GM12878 (cell line): Measurements from ENCODE around the genes DSG2 and GAREM1.

GRCh38 chr18:31207365-31207993 lies 44.8 kb upstream of the DSC1 start:
- RAMPAGE, long total RNA: no peak
- RRBS, 2 experiments: no CpG with 5 or more reads among the region's 7 CpGs
CAGE:
- cytosol, long polyA minus RNA: no peak
- cytosol, long polyA plus RNA: no peak
- long polyA plus RNA: no peak
- nucleolus, long total RNA: no peak
- nucleus, long polyA plus RNA: no peak
- nucleus, long total RNA: no peak

DNA sequence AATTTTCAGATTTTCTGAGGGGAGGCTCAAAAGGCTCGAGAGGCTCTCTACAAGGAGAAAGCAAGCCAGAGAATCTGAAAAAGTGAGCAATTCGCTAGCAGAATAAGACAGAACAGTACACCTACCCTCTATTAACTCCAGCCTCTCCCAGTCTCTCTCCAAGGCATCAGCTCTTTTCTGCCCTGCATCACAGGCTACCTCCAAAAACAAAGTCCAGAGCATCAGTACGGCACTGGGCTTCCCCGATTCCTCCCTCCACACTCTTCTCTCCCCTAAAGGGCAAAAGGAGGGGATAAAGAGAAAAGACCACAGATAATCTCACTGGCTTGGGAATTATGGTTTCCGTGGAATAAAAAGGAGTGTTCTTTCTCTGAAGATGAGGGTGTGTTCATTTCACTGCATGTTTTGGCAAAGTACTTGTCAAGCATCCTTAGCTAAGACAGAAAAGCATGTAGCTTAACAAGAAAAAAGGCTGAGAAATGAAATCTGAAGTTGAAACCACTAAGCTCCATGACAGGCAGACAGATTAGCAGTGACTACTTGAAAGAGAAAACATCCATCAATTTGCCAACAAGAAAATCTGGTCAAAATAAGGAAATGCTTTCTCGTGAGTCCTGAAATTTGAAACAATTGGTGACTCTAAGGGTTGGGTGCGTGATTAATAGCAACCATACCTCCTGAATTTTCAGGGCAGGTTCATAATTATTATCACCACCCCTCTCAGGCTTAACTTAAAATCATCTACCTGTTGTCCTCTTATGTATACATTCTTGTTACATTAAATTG lies 20.6 kb upstream of the DSG3 start:
- RAMPAGE, long total RNA: no peak
- RRBS, 2 experiments: no CpG with 5 or more reads among the region's 7 CpGs
CAGE:
- cytosol, long polyA minus RNA: no peak
- cytosol, long polyA plus RNA: no peak
- long polyA plus RNA: no peak
- nucleolus, long total RNA: no peak
- nucleus, long polyA plus RNA: no peak
- nucleus, long total RNA: no peak

- RAMPAGE, long total RNA: start-site peak on the plus strand at chr18:31498206-31498245, 480 and 677 reads in 2 replicates
- RRBS, 2 experiments: 2 to 5% methylated on average over 23 to 29 of the region's 94 CpGs
CAGE:
- cytosol, long polyA minus RNA: start-site peak on the plus strand at chr18:31498230-31498256, 112 reads
- cytosol, long polyA plus RNA: start-site peak on the plus strand at chr18:31498167-31498249, 252 and 417 reads in 2 replicates
- long polyA plus RNA: start-site peak on the plus strand at chr18:31498185-31498245, 88 and 251 reads in 2 replicates
- nucleolus, long total RNA: no peak
- nucleus, long polyA plus RNA: no peak
- nucleus, long total RNA: no peak
Observed at GRCh38 chr18:31497784-31498908, at the start of gene DSG2. Gene DSG2 (plus strand): TSS chr18:31498177.

GRCh38 chr18:31520596-31521336 lies 22.8 kb downstream of the DSG2 start:
- RAMPAGE, long total RNA: no peak
- RRBS, 2 experiments: no CpG with 5 or more reads among the region's 5 CpGs
CAGE:
- cytosol, long polyA minus RNA: start-site peak on the plus strand at chr18:31520860-31520869, 23 reads
- cytosol, long polyA plus RNA: no peak
- long polyA plus RNA: no peak
- nucleolus, long total RNA: no peak
- nucleus, long polyA plus RNA: no peak
- nucleus, long total RNA: no peak

- RAMPAGE, long total RNA: no peak
- RRBS, 2 experiments: no CpG with 5 or more reads among the region's 4 CpGs
CAGE:
- cytosol, long polyA minus RNA: no peak
- cytosol, long polyA plus RNA: no peak
- long polyA plus RNA: no peak
- nucleolus, long total RNA: no peak
- nucleus, long polyA plus RNA: no peak
- nucleus, long total RNA: no peak
Observed at GRCh38 chr18:32040767-32041454, 22.3 kb downstream of the RNF125 start.

- RAMPAGE, long total RNA: no peak
- RRBS, 2 experiments: no CpG with 5 or more reads among the region's 2 CpGs
CAGE:
- cytosol, long polyA minus RNA: no peak
- cytosol, long polyA plus RNA: no peak
- long polyA plus RNA: no peak
- nucleolus, long total RNA: no peak
- nucleus, long polyA plus RNA: no peak
- nucleus, long total RNA: no peak
Observed at GRCh38 chr18:32160545-32160991, 29.3 kb upstream of the MEP1B start.

- RAMPAGE, long total RNA: no peak
- RRBS, 2 experiments: no CpG with 5 or more reads among the region's 10 CpGs
CAGE:
- cytosol, long polyA minus RNA: no peak
- cytosol, long polyA plus RNA: no peak
- long polyA plus RNA: no peak
- nucleolus, long total RNA: no peak
- nucleus, long polyA plus RNA: no peak
- nucleus, long total RNA: no peak
Observed at GRCh38 chr18:32323931-32324663, 134.3 kb downstream of the MEP1B start.

DNA sequence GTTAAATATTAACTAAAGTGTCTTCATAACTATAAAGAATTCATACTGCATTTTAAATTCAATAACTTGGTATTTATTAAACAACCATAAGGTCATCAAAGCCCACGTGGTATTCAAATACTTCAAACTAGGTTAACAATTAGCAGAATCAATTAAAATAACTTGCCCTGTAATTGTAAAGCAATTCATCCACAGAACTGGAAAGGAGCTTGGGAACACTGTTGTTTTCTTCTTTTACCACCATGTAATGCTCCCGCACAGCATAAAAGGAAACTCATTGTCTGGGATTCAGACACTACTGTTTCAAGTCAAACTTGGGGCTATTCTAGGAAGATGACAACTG lies 10.4 kb downstream of the GAREM1 start:
- RAMPAGE, long total RNA: no peak
- RRBS, 2 experiments: no CpG with 5 or more reads among the region's 2 CpGs
CAGE:
- cytosol, long polyA minus RNA: no peak
- cytosol, long polyA plus RNA: no peak
- long polyA plus RNA: no peak
- nucleolus, long total RNA: no peak
- nucleus, long polyA plus RNA: no peak
- nucleus, long total RNA: no peak

DNA sequence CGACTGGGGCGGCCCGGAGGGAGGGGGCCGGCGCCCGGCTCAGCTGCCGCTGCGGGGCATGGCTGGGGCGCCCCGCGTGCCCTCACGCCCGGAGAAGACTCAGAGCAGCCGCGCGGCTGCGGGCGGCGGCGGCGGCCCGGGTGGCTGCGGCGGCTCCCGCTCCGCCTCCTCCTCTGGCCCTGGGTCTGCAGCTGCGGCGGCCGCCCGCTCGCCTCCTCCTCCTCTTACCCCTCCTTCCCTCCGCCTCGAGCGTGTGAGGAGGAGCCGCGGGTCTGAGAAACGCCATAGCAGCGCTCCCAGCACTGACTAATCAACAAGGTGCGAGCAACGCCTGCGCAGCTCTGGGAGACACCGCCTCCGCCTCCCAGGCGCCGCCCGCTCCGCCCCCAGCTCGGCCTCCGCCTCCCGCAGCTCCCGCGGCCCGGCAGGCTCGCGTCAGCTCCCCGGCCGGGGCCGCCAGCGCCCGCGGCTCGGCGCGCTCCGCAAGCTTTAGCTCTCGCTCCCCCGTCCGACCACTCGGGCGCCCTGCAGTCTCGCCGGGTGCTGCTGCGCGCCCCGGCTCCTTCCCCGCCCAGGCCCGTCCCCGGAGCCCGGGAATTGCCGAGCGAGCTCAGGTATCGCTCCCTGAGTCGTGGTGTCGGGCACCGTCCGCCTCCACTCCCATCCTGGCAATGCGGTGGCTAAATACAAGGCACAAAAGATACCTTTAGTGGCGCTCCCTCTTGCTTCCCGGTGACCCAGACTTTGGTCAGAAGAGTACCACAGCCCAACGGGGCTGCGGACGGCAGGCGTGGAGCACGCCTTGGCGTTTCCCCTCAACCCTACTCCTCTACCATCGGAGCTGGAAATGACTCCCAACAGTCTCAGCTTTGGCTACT lies at the start of gene GAREM1:
GAREM1 (minus strand) TSS at position 308 of the 878 bp plus-strand sequence.
- RAMPAGE, long total RNA: no peak
- RRBS, 2 experiments: 1 to 2% methylated on average over 32 to 36 of the region's 96 CpGs
CAGE:
- cytosol, long polyA minus RNA: no peak
- cytosol, long polyA plus RNA: no peak
- long polyA plus RNA: no peak
- nucleolus, long total RNA: no peak
- nucleus, long polyA plus RNA: no peak
- nucleus, long total RNA: no peak

GRCh38 chr18:32714421-32714692 lies 58.5 kb downstream of the KLHL14 start:
- RAMPAGE, long total RNA: no peak
- RRBS, 2 experiments: no CpG with 5 or more reads among the region's 2 CpGs
CAGE:
- cytosol, long polyA minus RNA: no peak
- cytosol, long polyA plus RNA: no peak
- long polyA plus RNA: no peak
- nucleolus, long total RNA: no peak
- nucleus, long polyA plus RNA: no peak
- nucleus, long total RNA: no peak

DNA sequence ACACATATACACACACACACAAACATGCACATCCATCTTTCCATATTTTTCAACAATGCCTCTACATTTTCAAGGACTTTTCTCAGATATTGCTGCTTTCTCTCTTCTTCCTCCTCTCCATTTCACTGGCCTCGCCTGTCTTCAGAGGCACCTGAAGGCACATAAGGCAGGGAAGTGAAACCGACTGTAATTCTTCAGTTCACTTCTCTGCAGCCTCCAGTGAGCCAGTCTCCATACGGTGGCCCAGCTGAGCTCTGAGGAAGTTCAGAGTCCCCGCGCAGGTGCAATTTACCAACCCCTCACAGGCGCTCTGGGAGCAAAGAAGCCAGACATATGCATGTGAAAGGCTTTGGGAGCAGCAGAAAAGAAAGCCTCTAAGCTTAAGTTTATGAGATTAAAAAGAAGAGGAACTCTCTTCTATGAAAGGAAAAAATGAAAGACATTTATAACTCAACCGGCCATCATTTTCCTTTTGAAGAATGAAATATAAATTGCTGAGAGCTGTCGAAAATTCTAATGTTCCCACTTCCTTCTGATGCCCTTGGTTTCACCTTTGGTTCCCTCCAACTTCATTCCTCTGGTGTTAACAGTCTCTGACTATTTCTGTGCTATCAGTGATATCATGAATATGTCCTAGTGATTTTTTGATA lies 12.3 kb downstream of the KLHL14 start:
- RAMPAGE, long total RNA: no peak
- RRBS, 2 experiments: no CpG with 5 or more reads among the region's 8 CpGs
CAGE:
- cytosol, long polyA minus RNA: no peak
- cytosol, long polyA plus RNA: no peak
- long polyA plus RNA: no peak
- nucleolus, long total RNA: no peak
- nucleus, long polyA plus RNA: no peak
- nucleus, long total RNA: no peak

GRCh38 chr18:32771880-32772430 lies 868 bp downstream of the KLHL14 start:
- RAMPAGE, long total RNA: no peak
- RRBS, 2 experiments: 2 to 3% methylated on average over 15 of the region's 46 CpGs
CAGE:
- cytosol, long polyA minus RNA: no peak
- cytosol, long polyA plus RNA: no peak
- long polyA plus RNA: no peak
- nucleolus, long total RNA: no peak
- nucleus, long polyA plus RNA: no peak
- nucleus, long total RNA: no peak

GRCh38 chr18:33584847-33585534 lies 7.0 kb downstream of the ASXL3 start:
- RAMPAGE, long total RNA: no peak
- RRBS, 2 experiments: no CpG with 5 or more reads among the region's 3 CpGs
CAGE:
- cytosol, long polyA minus RNA: no peak
- cytosol, long polyA plus RNA: no peak
- long polyA plus RNA: no peak
- nucleolus, long total RNA: no peak
- nucleus, long polyA plus RNA: no peak
- nucleus, long total RNA: no peak

- RAMPAGE, long total RNA: no peak
- RRBS, 2 experiments: no CpG with 5 or more reads among the region's 4 CpGs
CAGE:
- cytosol, long polyA minus RNA: no peak
- cytosol, long polyA plus RNA: no peak
- long polyA plus RNA: no peak
- nucleolus, long total RNA: no peak
- nucleus, long polyA plus RNA: no peak
- nucleus, long total RNA: no peak
Observed at GRCh38 chr18:34121401-34121993, 103.2 kb downstream of the NOL4 start.

GRCh38 chr18:34158741-34159796 lies 65.6 kb downstream of the NOL4 start:
- RAMPAGE, long total RNA: no peak
- RRBS, 2 experiments: 4 to 73% methylated on average over 11 of the region's 62 CpGs
CAGE:
- cytosol, long polyA minus RNA: no peak
- cytosol, long polyA plus RNA: no peak
- long polyA plus RNA: no peak
- nucleolus, long total RNA: no peak
- nucleus, long polyA plus RNA: no peak
- nucleus, long total RNA: no peak

GRCh38 chr18:34330410-34330711 lies 105.6 kb upstream of the NOL4 start:
- RAMPAGE, long total RNA: no peak
- RRBS, 2 experiments: no CpG with 5 or more reads among the region's 2 CpGs
CAGE:
- cytosol, long polyA minus RNA: no peak
- cytosol, long polyA plus RNA: no peak
- long polyA plus RNA: no peak
- nucleolus, long total RNA: no peak
- nucleus, long polyA plus RNA: no peak
- nucleus, long total RNA: no peak

GRCh38 chr18:34977214-34977907 lies 63.9 kb upstream of the MAPRE2 start:
- RAMPAGE, long total RNA: no peak
- RRBS, 2 experiments: under 1 to 2% methylated on average over 10 to 18 of the region's 54 CpGs
CAGE:
- cytosol, long polyA minus RNA: no peak
- cytosol, long polyA plus RNA: no peak
- long polyA plus RNA: no peak
- nucleolus, long total RNA: no peak
- nucleus, long polyA plus RNA: no peak
- nucleus, long total RNA: no peak

DNA sequence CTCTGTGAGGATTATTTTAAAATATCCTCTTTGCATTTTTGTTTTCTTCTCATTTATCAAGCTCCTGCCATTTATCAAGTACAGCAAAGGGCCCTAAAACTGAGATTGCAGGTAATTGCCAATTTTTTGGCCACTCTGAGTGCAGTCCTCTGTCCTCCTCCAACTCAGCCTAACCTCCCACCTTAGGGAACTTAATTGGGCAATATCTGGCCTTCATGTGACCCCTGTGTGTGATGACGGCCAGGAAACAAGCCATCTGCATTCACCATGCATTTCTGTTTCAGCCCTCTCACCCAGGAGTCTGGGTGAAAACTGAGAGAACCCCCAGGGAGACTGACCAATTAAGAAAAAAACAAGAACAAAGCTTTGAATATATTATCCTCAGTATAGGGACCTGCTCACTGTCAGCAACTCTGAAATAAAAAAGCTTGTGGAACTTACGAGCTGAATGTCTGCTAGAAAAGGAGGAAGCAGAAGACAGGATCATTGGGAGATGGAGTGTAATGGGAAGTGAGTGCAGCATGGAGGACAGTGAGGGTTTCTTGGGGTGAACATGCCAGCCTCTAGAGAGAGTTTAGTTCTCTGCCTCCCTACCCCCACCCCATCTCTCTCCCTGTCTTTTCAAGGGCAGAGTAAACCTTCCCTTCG lies 9.5 kb downstream of the MAPRE2 start:
- RAMPAGE, long total RNA: no peak
- RRBS, 2 experiments: no CpG with 5 or more reads among the region's 3 CpGs
CAGE:
- cytosol, long polyA minus RNA: no peak
- cytosol, long polyA plus RNA: no peak
- long polyA plus RNA: no peak
- nucleolus, long total RNA: no peak
- nucleus, long polyA plus RNA: no peak
- nucleus, long total RNA: no peak

DNA sequence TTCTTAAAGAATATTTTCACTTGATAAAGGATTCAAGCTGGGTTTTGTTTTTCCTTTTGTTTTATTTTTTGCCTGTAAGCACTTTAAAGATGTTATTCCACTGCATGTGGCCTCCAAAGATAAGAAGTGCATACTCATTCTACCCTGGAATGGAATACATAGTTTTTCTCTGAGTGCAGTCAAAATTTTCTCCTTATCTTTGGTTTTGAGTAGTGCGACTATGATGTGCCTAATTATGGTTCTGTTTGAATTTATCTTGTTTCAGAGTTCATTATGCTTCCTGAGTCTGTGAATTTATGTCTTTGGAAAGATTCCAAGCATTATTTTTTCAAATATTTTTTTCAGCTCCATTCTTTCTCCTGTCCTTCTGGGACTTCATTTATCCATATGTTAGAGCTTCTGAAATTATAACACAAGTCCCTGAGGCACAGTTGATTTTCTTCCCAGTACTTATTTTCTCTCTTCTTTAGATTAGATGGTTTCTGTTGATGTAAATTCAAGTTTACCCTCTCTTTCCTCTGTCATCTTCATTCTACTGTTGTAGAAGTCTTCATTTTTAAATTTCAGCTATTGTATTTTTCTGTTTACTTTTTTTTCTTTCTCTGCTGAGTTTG lies 69.6 kb downstream of the MAPRE2 start:
- RAMPAGE, long total RNA: no peak
- RRBS, 2 experiments: no CpG with 5 or more reads among the region's 1 CpG
CAGE:
- cytosol, long polyA minus RNA: no peak
- cytosol, long polyA plus RNA: no peak
- long polyA plus RNA: no peak
- nucleolus, long total RNA: no peak
- nucleus, long polyA plus RNA: no peak
- nucleus, long total RNA: no peak

DNA sequence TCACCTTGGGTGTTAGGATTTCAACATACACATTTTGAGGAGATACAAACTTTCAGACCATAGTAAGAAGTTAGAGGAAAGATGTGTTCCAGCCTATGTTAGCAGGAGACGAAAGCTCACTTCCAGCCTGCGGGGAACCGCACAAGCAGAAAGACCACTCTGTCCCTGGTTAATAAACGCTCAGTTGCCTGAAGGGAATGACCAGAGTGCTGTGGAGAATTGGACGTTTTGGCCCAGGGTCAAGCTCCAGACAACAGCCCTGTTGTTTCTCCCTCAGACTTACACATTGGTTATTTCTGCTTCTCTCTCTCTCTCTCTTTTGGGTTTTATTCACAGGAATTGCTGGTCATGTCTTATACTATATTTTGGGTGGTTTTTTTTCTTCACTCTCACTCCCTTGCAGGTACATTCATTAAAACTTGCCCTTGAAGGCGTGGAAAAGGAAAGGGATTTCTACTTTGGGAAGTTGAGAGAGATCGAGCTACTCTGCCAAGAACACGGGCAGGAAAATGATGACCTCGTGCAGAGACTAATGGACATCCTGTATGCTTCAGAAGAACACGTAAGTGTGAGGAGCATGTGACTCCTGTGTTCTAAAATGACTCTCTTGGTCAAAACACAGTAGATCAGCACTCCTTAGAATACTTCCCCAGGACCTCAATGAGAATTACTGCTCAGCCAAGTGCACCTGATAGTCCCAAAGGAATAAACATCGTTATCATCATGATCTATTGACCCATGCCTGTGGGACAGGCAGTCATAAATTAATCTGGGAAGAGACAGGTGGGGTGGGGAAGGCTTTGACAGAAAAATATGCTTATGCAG lies 90.6 kb downstream of the MAPRE2 start:
- RAMPAGE, long total RNA: no peak
- RRBS, 2 experiments: no CpG with 5 or more reads among the region's 11 CpGs
CAGE:
- cytosol, long polyA minus RNA: no peak
- cytosol, long polyA plus RNA: no peak
- long polyA plus RNA: no peak
- nucleolus, long total RNA: no peak
- nucleus, long polyA plus RNA: no peak
- nucleus, long total RNA: no peak